AG08470 (cell line): ENCODE results near the genes MKRN1, ADCK2 and DENND11.

DNA sequence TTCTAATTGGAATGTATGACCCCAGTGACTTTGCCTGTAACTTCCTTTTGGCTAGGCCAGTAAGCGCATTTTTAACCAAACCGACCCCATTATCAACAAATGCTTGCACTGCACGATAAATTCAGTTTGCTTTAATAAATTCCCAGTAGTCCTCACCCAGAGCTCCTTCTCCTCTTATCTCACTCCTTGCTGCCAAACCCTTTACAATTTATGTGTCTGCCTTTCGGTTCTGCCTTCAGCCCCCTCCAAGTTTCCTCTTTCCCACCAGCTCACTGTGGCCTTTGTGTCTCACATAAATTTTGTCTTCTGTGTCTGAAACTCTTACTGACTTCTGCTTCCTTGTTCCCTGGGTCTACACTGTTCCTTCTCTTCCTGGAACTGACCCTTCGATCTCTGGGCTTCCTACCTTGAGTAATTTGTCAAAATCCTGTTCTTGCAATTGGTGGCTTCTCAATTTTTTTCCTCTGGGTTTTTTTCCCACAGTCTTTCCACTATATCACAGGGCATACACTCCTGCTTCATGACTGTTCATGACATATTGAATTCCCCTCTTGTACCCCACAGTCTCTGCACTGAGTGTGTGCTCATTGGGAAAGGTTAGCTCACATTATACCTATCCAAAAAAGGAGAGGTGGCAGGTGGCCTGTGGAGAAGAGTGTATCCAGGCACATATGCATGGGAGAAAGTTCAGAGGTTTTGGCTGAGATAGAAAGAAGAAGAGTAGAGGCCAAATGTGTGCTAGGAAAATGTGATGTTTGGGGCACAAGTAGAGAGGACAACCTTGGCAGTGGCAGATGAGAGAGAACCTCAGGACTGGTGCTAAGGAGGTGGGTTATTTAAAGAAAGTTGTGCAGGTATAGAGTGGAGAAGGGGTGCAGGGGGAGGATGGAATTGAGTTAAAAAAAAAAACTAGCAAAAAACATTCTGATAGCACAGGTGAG lies 59.2 kb downstream of the TBXAS1 start:
- RRBS, result no CpG with 5 or more reads among the region's 5 CpGs

- RRBS, result no CpG with 5 or more reads among the region's 3 CpGs
Observed at GRCh38 chr7:140242262-140243008, 65.7 kb upstream of the KDM7A start.

DNA sequence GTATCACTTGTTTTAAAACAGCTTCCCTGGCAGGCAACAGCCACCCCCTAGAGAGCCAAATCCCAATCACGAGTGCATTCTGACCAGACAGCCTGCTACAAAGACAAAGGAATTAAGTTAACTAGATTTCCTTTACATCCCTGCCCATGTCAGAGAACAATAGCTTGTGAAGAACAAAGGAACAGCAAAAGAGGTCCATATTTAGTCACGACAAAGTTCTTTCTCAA lies 48.8 kb downstream of the SLC37A3 start:
- RRBS, result no CpG with 5 or more reads among the region's 2 CpGs

DNA sequence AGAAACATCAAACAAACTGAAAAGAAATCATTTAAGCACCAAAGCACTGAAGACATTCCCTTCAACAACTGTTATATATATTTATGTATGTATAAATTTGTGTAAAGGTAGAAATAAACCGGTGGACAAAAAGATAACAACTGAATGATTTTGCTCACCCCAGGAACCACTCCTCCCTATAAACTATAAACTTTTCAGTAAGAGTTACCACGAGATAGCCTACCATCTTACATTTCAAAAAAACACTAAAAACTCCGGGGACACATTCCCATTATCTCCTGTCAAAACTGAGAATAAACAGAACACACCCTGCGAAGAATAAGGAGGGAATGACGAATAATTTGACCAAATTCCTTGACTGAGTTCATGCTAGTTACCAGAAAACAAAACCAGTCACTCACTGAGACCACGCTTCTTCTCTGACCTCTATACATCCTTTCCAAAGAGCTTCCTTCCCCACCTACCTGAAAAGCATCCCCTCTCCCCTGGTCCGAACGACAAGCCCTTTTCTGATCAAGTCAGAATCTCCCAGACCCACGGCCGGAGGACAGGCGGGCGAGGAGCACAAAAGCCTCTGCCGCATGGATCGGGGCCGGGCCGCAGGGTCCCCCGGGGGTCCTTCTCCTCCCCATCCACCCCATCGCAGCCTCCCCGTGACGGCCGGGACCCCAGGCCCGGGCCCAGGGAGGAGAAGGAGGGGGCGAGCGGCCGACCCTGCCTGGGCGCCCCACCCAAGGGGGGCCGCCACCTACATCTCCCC lies 581 bp downstream of the SLC37A3 start:
- RRBS, result 2% methylated on average over 16 of the region's 27 CpGs

DNA sequence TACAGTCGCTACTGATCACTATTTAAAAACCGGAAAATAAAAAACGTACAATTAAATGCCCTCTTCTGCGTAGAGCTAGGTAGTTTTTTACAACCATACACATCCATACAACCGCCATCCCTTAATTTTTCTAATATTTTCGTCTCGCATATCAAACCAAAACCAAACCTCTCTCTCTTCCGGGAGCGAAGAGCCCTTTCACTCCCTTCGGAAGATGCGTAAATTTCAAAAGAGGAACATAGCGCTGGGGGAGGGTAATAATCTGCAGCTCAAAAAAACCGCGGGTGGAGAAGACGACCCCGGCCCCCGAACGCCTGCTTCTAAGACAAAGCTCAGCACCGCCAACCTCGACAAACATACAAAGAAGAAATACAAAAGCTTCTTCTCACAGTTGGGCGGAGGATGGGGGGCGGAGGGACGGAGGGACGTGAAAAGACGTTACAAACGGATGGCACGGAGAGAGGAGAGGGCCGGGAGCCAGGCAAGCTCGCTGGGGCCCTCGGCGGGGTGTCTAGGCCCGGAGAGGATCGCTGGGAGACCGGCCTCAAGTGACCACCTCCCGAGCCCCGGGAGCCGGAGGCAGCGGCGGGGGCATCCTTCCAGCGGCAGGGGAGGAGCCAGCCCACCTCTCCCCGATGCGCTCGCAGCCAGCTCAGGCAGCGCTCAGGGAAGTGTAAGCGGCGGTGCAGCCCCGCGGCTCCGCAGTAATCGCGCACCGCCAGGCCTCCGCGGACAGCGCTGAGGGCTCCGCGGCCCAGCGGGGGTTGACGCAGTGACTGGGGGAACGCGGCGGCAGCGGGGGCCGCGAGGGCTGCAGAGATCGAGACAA lies 880 bp downstream of the MKRN1 start:
- RRBS, result 2% methylated on average over 5 of the region's 66 CpGs

GRCh38 chr7:140479040-140479716 lies at the start of gene MKRN1:
MKRN1 (minus strand) TSS chr7:140479505.
- RRBS, result 2% methylated on average over 15 of the region's 75 CpGs

GRCh38 chr7:140488507-140488822 lies 9.2 kb upstream of the MKRN1 start:
- RRBS, result no CpG with 5 or more reads among the region's 4 CpGs

DNA sequence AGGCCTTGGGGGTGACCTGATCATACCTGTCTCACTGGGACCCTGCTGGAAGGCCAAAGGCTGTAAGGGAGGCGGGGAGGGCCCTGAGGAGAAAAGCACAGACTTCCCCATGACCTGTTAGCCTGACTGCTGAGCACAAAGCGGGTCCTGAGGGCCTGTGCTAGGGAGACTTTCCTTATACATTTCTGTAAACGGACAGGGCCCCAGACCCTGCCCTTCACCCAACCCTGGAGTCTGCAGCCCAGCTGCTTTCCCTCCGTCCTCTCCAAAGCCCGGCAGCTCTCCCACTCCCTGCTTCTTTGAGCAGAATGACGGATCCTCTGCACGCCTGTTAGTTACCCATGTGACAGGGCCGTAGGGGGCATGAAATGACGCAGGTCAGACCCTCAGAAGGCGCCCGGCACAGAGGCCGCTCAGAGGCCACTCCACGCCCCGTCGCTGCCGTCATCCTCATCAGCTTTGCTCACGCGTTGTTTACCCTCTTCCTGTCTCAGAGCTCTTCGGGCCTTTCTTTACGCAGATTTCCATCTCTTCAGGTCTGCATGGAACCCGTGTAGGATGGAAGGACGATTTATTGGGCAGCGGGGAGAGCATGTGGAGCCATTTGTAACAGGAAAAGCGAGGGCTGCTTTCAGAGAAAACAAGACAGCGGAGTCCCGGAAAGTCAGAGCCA lies 60.1 kb upstream of the MKRN1 start:
- RRBS, result no CpG with 5 or more reads among the region's 26 CpGs

DNA sequence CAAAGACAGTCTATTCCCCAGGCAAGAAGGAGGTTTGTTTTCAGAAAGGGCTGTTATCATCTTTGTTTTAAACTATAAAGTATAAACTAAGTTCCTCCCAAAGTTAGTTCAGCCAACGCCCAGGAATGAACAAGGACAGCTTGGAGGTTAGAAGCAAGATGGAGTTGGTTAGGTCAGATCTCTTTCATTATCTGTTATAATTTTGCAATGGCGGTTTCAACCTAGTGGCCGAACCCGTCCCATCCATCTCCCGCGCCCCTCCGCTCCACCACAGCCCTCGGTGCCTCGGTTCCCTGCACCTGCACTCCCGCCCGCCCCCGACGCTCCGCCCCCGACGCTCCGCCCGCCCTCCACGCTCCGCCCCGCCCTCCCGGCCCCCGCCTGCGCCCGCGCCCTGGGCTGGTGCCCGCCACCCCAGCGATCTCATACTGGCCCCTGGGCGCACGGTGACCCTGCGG lies at the start of gene ADCK2:
Gene ADCK2 (plus strand): TSS at position 409 of the 458 bp plus-strand sequence.
- RRBS, result under 1% methylated on average over 8 of the region's 31 CpGs

- RRBS, result 2% methylated on average over 27 of the region's 93 CpGs
Observed at GRCh38 chr7:140672995-140673941, 523 bp downstream of the ADCK2 start.

- RRBS, result no CpG with 5 or more reads among the region's 4 CpGs
Observed at GRCh38 chr7:140675214-140675861, 2.6 kb downstream of the ADCK2 start.

DNA sequence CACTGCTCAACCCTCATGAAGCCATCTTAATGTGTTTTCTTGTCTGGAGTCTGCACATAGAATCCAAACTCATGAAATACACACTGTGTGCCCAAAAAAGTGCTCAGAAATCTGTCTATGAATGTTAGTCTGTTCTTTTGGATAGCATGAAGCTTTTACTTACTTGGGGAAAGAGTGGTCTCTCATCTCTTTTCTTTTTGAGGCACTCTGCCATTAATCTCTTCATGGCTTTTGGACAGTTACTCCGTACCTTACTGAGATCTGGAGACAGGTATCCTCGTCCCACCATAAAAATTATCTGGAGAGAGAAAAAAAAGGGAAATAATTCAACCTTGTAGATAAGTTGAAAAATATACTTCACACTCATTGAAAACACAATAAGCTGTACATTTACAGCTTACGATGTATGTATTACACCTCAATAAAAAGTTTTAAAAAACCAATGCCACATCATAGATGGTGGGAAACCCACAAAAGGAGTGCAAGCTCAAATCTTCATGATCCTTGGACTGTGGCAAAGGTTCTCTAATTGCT lies 43.2 kb downstream of the NDUFB2 start:
- RRBS, result no CpG with 5 or more reads among the region's 3 CpGs

DNA sequence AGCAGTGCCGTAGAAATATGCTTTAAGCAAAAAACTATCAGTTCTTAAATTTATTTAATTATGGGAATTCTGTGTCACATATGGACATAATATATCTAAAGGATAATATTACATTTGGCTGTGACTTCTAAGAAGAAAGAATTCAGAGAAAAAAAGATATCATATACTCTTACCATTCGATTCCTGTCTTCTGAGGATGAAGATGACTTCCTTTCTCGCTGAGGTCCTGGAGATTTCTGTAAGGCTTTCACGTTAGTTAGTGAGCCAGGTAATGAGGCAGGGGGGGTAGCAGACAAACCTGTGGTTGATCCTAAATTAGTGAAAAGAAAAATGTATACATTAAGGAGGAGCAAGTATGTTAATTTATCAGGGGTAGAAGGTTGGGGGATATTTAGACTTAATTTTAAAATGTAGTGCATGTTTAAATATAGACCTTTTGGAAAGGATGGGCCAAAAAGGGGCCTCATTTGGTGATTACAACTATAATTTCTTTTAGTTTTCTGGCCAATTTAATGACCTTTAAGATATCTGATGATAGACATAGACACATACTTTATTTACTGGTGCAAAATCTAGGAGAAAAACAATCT lies 86.4 kb downstream of the NDUFB2 start:
- RRBS, result no CpG with 5 or more reads among the region's 4 CpGs

DNA sequence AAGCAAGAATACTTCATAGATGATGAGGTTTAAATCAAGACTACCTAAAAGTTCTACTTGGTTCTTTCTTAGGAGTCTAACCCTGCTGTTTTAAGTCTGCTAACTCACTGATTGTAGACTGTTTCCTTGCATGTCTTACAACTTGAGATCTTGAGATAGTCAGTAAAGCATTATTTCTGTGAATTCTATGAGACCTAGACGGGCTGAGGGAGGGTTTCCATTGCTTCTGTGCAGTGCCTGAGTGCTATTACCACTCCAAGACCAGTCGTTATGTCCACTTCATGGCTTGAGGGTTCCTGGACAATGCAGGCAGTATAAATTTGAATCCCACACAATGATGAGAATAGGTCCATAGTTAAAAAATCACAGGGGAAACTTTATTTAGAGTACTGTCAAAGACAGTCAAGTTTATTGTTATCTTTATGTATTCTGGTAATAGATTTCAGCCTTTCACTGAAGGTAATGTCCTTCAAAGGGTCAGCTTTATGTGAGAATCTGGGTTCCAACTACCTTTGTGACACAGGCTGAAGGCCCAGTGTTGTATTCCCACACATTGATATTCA lies 97.5 kb downstream of the BRAF start:
- RRBS, result no CpG with 5 or more reads among the region's 2 CpGs

DNA sequence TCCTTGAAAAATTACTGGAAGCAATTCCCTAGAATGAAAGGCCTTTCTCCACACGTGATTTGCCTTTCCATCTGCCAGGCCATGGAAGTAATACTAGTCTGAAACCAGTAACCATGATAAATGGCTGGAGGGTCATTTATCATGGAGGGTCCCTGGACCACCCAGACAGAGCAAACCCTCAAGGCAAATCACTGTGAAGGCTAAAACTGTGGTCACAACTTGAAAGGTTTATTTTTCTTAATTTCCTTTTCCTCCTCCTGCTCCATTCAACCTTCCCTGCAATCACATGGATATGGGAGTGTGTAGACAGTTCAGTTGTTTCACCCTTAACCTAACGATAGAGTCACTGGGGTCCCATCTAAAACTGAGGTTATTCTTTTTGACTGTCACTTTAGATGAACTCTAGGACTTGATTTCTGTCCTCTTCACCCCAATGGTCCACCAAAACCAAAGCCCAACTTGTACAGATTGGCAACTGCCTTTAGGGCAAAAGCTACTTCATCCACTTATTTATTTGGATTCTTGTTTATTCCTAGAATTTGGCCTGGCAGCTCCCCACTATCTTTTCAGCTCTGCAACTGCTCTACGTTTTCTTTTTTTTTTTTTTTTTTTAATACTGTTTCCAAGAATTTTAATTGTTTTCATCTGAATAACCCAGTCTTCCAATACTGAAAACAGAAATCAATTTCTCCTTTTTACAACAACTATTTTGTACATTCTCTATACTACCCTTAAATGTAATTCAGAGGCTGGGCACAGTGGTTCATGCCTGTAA lies 16.1 kb downstream of the BRAF start:
- RRBS, result no CpG with 5 or more reads among the region's 3 CpGs

- RRBS, result no CpG with 5 or more reads among the region's 10 CpGs
Observed at GRCh38 chr7:141290893-141291394, 217.1 kb downstream of the TMEM178B start.

GRCh38 chr7:141702015-141702769 lies at the start of gene DENND11:
DENND11 (minus strand) TSS chr7:141702166.
- RRBS, result under 1% methylated on average over 22 of the region's 70 CpGs

GRCh38 chr7:142348844-142349295 lies 91.0 kb upstream of the PRSS58 start:
- RRBS, result no CpG with 5 or more reads among the region's 6 CpGs

GRCh38 chr7:142454840-142455430 lies 197.1 kb upstream of the PRSS58 start:
- RRBS, result no CpG with 5 or more reads among the region's 9 CpGs

DNA sequence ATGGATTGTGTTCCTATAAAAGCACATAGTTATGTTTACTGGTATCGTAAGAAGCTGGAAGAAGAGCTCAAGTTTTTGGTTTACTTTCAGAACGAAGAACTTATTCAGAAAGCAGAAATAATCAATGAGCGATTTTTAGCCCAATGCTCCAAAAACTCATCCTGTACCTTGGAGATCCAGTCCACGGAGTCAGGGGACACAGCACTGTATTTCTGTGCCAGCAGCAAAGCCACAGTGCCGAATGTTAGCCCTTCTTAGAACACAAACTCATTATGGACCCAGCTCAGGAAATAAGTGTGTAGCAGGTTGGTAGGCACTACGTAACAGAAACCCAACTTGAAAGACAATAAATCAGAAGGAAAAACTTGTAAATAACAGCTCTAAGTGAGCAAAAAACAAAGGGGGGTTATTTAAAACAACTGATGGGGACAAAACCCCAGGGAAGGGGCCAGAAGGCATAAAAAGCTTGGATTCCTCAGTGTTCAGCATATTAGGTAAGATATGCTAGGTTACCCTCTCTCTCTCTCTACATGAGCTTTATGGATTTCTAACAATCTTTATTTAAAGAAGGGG lies 112.0 kb upstream of the PRSS1 start:
- RRBS, result no CpG with 5 or more reads among the region's 6 CpGs